ENCODE results near the genes ZMYM4, MAP7D1 and GRIK3.

DNA sequence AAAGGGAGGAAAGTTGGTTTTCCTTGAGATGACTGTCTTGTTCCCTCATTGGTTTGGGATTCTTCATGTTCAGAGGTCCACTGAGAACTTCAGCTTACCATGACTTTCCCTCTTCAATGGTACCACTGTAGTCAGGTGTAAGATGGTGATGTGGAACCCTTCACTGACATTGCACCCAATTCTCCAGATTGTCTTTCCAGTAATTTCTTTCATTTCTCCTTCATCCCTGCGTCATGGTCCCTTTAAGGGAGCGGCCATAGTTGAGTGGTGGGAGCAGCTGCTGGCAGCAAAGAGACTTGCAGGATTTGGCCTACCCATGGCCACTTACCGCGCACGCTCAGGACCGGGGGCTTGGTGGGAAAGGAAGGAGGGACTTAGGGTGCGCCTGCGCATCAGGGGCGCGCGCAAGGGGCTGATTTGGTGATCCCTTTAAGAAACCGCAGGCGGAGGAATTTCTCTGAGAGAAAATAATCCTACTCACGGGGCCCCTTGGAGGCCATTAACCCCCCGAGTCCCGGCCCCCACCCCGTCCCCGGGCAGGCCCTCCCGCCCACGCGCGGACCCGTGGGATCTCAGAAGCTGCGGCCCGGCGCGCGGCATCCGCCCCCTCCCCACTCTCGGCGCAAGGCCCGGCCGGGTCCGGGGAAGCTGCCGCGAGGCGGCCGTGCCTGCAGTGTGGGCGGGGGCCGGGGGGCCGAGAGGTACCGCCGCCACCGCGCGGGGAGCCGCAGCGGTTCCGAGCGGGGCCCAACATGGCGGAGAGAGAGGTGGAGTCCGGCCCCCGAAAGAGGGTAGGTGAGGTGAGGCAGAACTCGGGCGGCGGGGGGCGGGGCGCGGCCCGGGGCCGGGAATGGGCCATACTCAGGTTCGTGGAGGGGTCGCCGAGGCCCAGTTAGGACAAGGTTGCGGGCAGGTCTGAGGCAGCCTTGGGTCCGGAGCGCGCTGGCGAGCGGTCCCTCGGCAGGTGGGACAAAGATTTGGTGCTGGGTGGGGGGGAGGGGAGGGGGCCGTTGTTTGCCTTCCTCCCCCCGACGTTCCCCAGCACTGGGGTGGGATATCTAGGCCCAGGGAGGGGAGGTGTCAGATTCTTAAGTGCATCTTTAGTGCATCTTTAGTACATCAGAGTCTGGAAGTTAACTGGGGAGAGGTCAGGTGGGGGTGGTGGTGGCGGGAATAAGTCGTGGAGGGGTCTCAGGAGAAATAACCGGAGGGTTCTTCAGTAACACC is at the start of gene ZMYM4:
TSS of gene ZMYM4 (plus strand) at position 415 of the 1,227 bp plus-strand sequence.
- PRO-cap: bidirectional peak, plus-strand start at position 499 of the sequence, minus-strand start at position 266 of the sequence; bidirectional peak, plus-strand start at position 673 of the sequence, minus-strand start at position 769 of the sequence

DNA sequence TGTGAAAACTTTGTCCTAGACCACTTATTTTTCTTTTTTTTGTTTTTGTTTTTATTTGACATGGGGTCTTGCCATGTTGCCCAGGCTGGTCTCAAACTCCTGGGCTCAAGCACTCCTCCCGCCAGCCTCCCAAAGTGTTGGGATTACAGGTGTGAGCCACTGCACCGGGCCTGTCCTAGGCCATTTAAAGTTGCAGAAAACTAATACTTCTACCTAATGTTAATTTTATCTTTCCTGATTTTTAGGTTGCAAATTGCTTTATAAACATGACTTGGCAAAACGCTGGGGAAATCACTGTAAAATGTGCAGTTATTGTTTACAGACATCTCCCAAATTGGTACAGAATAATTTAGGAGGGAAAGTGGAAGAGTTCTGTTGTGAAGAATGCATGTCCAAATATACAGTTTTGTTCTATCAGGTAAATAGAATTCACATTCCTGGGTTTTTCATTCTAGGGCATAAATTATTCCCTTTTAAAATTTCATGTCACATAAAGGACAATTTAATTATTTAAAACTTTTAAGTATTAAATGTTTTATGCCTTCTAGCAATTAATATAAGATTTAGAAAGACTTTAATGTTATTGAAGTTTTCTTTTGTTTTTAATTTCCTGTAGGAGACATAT is 120.3 kb downstream of the ZMYM4 start:
- PRO-cap: no peak

DNA sequence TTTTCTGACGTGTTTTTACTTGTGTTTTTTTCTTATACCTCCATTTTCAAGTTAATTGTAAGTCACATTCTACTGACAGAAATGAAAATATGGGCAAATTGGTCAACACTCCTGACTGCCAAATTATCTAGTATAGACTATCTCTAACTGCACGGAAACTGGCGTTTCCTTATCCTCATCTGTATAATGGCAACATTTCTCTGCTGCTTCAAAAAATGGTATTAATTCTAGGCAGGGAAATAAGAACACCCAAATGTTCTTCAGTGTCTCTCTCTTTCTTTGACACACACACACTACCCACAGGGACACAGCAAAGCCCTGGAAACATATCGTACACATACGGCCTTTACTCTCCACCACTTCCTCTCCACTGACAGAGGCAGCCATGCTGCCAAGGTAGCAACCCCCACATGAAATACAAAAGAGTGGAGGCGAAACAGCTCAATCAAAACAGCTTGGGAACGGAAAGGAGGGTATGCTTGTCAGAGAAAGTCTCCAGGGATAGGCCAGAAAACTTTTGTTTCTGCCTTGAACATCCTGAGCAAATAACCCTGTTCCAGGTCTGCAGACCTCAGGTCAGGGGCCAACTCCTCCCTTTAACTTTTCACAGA is 18.3 kb downstream of the KIAA0319L start:
- PRO-cap: no peak

- PRO-cap: no peak
These were observed 18.5 kb downstream of the CLSPN start for GRCh38 chr1:35751326-35751572.

DNA sequence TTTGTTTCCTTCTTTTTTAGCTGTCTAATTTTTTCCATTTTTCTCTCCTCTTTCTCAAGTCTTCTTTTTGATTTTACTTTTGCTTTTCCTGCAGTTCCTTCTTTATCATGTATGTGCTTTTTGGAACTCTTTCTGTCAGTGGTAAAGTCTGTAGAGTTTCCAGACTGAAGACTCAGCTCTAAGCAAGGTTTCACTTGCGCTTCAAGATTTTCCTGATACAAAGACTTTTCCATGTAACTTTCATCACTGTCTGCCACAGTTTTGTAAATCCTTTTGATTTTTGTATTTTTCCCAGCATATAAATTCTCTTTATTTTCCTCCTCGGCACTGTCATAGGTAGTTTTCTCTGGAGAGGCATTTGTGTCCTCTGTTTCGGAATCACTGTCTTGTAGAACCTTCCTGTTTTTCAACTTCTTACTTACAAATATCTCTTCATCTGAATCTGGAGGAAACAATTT is 5.5 kb downstream of the CLSPN start:
- PRO-cap: no peak

GRCh38 chr1:35804492-35804922 is 3.3 kb upstream of the AGO4 start:
- PRO-cap: no peak

DNA sequence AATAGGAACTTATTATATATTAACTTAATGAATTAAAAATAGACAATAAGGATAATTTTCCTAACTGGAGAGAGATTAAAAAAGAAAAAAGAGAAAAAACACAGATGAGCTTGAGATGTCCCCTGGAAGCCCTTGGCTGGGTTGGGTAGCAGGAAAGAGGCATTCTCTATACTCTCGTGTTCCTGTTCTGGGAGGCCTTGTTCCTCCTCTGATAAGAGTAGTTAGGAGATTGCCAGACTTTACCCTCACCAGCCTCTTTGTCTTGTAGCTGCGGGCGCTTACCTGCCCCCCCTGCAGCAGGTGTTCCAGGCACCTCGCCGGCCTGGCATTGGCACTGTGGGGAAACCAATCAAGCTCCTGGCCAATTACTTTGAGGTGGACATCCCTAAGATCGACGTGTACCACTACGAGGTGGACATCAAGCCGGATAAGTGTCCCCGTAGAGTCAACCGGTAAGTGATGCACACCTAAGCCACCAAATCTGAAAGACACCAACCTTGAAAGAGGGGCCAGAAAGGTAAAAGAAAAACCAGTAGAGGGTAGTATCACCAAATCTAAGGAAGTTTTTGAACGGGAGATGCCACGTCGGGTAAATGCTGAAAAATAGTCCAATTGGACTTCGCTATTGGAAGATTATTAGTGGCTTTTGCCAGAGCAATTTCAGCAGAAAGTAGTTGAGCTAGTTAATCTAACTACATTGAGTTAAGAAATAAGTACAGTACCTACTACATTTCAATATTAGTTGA is 5.3 kb downstream of the AGO1 start:
- PRO-cap: no peak

GRCh38 chr1:36156007-36156431 is at the start of gene MAP7D1:
Gene MAP7D1, plus strand, starts transcription at chr1:36156160.
- PRO-cap: bidirectional peak, plus-strand start at chr1:36156168, minus-strand start at chr1:36155860; bidirectional peak, plus-strand start at chr1:36156305, minus-strand start at chr1:36156264; bidirectional peak, plus-strand start at chr1:36156394, minus-strand start at chr1:36156363

- PRO-cap: no peak
These were observed 11.2 kb downstream of the MAP7D1 start for GRCh38 chr1:36166862-36167878.

DNA sequence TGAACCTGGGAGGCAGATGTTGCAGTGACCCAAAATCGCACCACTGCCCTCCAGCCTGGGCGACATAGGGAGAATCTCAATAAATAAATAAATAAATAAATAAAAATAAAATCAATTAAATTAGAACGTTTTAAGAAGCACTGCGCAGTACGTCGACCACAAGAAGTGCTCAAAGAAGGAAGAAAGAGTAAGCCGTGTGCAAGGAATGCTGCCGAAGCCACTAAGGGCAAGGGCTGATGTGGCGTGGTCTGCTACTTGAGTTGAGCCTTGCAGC is 1.3 kb upstream of the THRAP3 start:
- PRO-cap: no peak

DNA sequence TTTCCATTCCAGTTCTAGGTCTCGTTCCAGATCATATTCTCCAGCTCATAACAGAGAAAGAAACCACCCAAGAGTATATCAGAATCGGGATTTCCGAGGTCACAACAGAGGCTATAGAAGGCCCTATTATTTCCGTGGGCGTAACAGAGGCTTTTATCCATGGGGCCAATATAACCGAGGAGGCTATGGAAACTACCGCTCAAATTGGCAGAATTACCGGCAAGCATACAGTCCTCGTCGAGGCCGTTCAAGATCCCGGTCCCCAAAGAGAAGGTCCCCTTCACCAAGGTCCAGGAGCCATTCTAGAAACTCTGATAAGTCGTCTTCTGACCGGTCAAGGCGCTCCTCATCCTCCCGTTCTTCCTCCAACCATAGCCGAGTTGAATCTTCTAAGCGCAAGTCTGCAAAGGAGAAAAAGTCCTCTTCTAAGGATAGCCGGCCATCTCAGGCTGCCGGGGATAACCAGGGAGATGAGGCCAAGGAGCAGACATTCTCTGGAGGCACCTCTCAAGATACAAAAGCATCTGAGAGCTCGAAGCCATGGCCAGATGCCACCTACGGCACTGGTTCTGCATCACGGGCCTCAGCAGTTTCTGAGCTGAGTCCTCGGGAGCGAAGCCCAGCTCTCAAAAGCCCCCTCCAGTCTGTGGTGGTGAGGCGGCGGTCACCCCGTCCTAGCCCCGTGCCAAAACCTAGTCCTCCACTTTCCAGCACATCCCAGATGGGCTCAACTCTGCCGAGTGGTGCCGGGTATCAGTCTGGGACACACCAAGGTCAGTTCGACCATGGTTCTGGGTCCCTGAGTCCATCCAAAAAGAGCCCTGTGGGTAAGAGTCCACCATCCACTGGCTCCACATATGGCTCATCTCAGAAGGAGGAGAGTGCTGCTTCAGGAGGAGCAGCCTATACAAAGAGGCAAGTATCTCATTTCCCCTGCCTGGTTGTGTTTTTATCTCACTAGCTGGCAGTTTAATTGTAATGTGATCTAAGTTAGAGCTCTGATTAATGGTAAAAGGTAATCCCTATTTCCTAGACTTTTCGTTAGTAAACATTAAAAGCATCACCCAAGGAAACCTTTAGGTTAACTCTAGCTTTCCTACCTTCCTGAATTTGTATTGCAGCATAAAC is 19.4 kb upstream of the SH3D21 start:
- PRO-cap: no peak

GRCh38 chr1:36321042-36322051 is 2.1 kb downstream of the EVA1B start:
- PRO-cap: no peak

- PRO-cap: no peak
These were observed 25.9 kb downstream of the STK40 start for GRCh38 chr1:36359685-36360315.

DNA sequence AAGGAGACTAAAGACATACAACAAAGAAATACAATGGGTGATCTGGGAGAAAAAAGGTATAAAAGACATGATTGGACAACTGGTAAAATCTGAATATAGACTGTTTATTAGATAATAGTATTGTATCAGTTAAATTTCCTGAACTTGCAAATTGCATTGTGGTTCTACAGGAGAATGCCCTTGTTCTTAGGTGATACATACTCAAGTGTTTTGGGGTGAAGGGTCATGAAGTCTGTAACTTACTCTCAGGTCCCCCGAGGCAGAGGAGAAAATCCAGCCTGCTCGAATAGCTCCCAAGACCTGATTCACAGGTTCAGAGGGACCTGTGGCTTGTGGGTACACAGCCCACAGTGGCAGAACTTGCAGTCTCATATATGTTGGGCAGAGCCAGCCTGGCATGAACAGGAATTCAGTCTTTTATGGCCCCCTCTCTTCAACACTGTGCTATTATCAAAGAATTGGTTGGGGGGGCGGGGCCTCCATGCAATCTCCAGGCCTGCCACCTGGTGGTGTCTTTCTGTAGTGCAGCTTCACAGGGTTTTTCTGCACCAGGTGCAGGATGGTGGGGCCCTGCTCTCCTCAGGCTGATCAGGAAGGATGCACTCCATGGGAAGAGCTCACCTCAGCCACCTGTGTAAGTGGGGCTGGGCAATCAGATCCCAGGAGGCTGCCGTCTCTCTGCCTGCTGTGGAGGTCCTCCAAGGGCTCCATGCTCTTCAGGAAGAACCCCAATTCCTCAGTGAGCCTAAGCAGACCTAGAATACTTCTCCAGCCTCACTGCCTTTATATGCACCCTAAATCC is 16.8 kb downstream of the STK40 start:
- PRO-cap: no peak

DNA sequence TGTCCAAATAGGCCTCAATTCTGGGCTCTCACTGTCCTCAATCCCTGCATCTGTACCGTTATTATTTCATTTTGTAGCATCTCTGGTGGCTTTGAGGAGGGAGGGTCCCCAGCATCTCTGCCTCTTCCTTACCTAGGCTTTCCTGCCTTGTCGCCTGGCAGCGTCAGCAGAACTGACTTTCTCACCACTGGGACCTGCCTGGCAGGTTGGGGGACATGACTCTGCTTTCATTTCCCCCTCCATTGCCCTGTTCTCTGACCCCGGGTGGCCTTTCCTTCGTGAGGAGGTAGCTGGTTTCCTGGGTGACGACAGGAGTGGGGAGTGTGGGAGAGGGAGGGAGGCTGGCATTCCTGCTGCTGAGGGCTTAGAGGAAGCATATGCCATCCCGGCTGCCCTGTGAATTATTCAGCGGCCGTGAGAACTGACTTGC is 181.8 kb upstream of the CSF3R start:
- PRO-cap: no peak

- PRO-cap: no peak
These were observed at the start of gene GRIK3 for GRCh38 chr1:37033949-37035124. Gene GRIK3, minus strand, starts transcription at chr1:37034515.

- PRO-cap: no peak
These were observed 83.1 kb upstream of the ZC3H12A start for GRCh38 chr1:37391350-37391580.

DNA sequence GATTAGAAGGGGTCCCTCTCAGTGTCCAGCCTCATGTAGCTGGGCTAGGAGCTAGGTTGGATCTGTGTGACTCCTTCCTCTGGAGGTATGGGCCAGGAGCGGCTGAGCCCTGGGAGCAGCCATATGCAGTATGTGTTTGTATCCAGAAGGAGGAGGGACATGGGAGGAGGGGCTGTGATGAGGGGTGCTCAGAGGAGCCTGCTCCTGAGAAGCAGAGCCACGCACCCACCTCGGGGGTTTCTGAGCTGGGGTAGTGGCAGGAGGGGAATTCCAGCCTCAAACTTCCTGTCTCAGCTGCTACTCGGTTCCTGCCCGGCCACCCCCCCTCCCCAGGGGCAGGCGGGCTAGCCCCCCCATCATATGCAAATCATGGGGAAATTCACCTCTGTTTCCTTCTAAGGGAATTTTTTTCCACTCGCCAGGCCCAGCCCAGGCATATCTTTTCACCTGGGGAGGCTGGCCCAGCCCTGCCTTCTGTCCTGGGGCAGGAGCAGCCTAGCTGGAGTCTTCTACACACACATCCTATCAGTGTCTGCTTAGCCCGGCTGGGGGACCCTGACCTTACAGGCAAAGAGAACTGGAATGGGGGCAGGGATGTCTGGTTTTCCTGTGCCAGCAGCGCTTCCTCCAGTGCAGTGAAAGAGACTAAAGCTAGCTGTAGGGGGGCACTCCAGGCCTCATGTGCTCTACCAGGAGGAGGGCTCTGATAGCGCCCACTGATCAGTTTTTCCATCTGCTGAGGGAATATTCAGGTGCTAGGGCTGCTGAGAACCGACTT is 3.0 kb downstream of the ZC3H12A start:
- PRO-cap: no peak

DNA sequence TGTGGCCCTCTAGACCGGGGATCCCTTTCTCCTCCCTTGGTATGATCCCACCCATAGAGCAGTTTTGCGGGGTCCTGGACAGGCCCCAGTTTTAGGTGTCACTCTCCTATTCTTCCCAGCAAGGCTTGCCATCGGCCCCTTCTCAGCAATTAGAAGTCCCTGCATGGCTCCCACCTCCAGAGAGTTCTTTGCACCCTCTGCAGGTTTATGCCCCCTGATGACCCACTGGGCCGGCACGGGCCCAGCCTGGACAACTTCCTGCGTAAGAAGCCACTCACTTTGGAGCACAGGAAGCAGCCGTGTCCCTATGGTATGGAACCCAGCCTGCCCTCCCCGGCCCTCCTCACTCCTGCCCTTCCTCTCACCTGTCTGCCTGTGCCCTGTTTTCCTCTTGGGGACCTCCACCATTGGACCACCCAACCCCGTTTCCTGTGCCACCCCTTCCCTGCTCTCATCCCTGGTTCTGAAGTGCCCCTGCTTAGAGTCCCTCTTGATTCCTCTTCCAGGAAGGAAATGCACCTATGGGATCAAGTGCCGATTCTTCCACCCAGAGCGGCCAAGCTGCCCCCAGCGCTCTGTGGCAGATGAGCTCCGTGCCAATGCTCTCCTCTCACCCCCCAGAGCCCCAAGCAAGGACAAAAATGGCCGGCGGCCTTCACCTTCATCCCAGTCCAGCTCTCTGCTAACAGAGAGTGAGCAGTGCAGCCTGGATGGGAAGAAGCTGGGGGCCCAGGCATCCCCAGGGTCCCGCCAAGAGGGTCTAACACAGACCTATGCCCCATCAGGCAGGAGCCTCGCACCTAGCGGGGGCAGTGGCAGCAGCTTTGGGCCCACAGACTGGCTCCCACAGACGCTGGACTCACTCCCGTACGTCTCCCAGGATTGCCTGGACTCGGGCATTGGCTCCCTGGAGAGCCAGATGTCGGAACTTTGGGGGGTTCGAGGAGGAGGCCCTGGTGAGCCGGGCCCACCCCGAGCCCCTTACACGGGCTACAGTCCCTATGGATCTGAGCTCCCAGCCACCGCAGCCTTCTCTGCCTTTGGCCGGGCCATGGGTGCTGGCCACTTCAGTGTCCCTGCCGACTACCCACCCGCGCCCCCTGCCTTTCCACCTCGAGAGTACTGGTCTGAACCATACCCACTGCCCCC is 8.2 kb downstream of the ZC3H12A start:
- PRO-cap: no peak

DNA sequence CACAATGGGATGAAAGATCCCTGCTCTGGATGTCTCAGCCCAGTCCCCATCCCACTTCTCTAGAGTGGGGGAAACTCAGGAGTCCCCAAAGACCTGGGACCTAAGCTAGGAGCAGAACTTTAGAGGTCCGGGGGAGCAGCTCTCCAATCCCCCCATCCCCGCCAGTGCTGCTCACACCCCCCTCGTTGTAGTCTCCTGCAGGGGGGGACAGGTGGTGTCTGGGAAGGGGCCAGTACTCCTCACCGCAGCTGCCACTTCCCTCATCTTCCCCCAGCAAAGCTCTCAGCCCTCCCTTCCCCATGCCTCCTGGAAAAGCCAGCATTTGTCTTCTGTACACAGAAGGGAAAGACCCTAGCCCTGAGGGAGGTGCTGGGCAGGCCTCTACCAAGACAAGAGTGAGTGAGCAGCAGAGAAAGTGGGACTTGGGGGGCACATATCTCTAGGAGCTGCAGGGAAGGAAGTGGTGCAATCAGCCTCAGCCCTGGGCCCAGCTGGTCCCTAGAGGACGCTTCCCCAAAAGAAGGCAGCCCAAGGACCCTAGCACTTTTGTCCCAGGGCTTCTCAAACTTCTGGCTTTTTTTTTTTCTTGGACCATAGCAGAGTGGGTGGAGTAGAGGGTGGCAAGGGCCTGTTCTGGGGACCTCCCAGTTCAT is 12.3 kb downstream of the ZC3H12A start:
- PRO-cap: no peak